Heart right ventricle (tissue), 2 donors: ENCODE measurements around the gene SAG.

GRCh38 chr2:232584034-232584607 is 33.6 kb downstream of the EIF4E2 start:
- PRO-cap, 2 experiments, result no peak in any of the 2 experiments

DNA sequence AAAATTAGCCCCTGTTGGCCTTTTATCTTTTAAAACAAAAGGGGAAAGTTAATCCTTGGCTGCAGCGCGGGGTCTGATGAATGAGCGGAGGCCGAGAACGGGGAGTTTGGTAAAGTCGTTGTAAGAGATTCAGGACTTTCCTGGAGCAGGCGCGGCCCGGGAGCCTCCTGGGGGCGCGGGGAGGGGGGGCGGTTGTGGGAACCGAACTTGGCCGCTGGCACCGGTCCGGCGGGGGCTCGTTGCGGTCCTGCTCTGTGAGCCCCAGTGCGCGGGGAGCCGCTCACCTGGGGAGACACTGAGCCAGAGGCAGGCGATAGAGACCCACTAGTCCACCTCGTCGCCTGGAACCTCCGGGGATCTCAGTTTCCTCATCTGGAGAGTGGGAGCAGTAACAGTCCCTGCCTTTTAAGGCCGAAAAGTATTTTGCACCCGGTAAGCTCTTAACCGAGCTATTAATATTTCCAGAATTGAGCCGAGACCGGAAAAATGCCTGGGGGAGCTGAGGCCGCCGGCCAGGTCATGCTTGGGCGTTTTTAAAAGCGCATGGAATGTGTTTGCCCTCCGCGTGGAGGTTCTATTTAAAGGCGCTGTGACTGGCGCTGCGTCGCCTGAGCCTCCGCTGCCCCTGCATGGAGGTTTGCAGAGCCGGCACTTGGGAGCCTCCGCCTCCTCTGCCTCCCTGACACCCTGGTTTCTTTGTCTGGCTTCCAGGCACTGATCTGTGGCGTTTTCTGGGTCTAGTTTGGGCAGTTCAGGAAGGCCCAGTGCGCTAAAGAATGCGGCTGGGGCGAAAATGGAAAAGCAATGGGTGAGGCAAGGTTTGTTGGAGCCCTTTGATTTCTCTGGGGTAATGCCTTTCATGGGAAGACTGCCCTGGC is 1.2 kb downstream of the EFHD1 start:
- PRO-cap, 2 experiments, result no peak in any of the 2 experiments

- PRO-cap, 2 experiments, result no peak in any of the 2 experiments
Observed at GRCh38 chr2:232662557-232663101, 29.2 kb downstream of the EFHD1 start.

- PRO-cap, 2 experiments, result no peak in any of the 2 experiments
Observed at GRCh38 chr2:232772486-232772825, 3.9 kb downstream of the KCNJ13 start.

DNA sequence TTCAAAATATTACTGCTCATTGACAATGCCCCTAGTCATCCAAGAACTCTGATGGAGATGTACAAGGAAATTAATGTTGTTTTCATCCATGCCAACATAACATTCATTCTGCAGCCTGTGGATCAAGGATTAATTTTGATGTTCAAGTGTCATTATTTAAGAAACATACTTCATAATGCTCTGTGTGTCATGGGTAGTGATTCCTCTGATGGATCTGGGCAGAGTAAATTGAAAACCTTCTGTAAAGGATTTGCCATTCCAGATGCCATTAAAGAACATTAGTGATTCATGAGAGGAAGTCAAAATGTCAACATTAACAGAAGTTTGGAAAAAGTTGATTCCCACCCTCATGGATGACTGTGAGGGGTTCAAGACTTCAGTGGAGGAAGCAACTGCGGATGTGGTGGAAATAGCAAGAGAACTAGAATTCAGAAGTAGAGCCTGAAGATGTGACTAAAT is 45.0 kb upstream of the SNORC start:
- PRO-cap, 2 experiments, result no peak in any of the 2 experiments

GRCh38 chr2:232956025-232956337 is 57.1 kb downstream of the NGEF start:
- PRO-cap, 2 experiments, result no peak in any of the 2 experiments

DNA sequence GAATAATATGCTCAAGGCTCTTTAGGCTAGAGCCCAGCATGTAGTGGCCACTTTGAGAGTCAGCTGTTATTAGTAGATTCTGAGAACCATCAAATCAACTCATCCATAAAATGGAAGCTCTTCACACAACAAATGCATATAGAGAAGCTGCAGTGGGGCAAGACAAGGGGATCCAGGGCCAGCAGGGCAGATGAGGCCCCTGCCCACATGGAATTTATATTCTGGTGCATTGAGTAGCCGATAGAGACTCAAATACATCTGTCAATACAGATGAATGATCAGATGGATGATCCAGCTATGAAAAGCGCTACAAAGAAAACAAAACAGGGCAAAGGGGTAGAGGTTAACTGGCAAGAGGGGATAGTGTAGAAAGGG is 87.9 kb downstream of the INPP5D start:
- PRO-cap, 2 experiments, result no peak in any of the 2 experiments

- PRO-cap, 2 experiments, result no peak in any of the 2 experiments
Observed at GRCh38 chr2:233307616-233308080, at the start of gene SAG. Gene SAG (plus strand): TSS chr2:233307816.

- PRO-cap, 2 experiments, result no peak in any of the 2 experiments
Observed at GRCh38 chr2:233399383-233400014, 45.2 kb downstream of the DGKD start.

GRCh38 chr2:233419903-233420239 is 65.6 kb downstream of the DGKD start:
- PRO-cap, 2 experiments, result peak in 1 of 2 experiments; most common plus-strand start chr2:233420143 (in 1)

DNA sequence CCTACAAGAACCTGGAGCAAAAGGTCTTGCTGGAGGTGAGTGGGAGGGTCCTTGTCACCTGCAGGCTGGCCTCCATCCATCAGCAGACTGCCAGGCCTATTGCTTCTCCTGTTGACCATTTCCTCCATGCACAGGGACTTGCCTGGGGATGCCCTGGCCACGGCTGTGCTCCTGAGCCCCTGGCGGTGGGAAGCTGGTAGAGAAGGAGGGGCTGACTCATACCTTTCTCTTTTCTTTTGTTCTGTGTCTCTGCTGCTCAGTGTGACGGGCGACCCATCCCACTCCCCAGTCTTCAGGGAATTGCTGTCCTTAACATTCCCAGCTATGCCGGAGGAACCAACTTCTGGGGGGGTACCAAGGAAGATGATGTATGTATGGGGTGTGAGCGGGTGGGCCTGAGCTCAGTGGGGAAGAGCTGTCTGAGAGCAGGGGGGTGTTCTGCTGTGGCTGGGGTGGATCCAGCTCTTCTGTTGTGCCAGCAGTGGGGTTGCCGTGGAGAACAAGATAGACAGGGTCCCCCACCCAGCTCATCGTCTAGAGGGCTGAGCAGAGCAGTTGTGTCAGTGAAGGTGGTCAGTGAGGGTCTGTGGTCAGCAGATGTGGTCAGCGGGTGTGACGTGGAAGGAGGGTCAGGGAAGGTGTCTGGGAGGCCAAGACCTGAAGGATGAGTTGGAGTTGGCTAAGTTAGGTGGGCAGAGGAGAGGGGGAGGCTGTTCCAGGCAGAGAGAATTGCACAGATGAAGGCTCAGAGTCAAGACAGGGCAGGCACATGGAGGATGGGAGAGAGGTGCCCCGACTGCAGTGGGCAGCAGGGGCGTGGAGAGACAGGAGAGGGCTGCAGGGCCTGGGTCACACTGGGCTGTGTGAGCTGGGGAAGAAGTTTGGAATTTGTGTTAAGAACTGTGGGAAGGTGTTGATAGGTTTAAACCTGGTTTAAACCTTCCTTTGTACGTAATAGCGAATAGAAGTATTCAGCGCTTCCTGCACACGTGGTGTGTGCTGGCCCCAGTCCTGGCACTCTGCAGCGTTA is 103.0 kb downstream of the DGKD start:
- PRO-cap, 2 experiments, result no peak in any of the 2 experiments

- PRO-cap, 2 experiments, result no peak in any of the 2 experiments
Observed at GRCh38 chr2:233480308-233480787, 86.2 kb downstream of the USP40 start.

DNA sequence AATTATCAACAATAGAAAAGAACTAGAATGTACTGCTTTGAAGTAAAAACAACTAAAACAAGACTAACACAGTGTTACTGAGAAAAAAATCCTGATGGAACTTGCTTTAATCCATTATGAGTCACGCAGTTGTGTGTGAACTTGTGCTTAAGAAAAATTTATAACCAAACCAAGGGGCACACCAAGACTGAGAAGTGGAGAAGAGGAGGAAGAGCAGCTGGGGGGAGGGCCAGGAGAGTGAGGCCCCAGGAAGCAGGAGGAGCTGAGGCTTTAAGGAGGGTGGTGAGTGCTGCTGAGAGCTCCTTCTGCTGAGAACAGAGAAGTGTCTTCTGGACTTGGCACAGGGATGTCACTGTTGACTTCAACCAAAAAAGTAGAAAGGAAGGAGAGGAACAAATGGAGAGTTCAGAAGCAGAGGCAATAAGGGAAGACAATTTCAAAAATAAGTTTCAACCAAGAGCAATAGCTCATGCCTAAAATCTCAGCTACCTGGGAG is 9.1 kb downstream of the USP40 start:
- PRO-cap, 2 experiments, result no peak in any of the 2 experiments

- PRO-cap, 2 experiments, result no peak in any of the 2 experiments
Observed at GRCh38 chr2:233693493-233694618, 1.2 kb downstream of the UGT1A6 start.

DNA sequence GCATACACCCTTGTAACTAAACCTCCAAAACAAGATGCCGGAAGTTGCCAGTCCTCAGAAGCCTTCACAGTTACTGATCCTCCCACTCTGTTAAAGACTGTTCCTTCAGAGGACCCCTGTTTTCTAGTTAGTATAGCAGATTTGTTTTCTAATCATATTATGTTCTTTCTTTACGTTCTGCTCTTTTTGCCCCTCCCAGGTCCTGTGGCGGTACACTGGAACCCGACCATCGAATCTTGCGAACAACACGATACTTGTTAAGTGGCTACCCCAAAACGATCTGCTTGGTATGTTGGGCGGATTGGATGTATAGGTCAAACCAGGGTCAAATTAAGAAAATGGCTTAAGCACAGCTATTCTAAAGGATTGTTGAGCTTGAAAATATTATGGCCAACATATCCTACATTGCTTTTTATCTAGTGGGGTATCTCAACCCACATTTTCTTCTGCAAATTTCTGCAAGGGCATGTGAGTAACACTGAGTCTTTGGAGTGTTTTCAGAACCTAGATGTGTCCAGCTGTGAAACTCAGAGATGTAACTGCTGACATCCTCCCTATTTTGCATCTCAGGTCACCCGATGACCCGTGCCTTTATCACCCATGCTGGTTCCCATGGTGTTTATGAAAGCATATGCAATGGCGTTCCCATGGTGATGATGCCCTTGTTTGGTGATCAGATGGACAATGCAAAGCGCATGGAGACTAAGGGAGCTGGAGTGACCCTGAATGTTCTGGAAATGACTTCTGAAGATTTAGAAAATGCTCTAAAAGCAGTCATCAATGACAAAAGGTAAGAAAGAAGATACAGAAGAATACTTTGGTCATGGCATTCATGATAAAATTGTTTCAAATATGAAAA is 7.8 kb downstream of the UGT1A1 start:
- PRO-cap, 2 experiments, result no peak in any of the 2 experiments

- PRO-cap, 2 experiments, result no peak in any of the 2 experiments
Observed at GRCh38 chr2:233821997-233822482, 32.3 kb downstream of the HJURP start.

DNA sequence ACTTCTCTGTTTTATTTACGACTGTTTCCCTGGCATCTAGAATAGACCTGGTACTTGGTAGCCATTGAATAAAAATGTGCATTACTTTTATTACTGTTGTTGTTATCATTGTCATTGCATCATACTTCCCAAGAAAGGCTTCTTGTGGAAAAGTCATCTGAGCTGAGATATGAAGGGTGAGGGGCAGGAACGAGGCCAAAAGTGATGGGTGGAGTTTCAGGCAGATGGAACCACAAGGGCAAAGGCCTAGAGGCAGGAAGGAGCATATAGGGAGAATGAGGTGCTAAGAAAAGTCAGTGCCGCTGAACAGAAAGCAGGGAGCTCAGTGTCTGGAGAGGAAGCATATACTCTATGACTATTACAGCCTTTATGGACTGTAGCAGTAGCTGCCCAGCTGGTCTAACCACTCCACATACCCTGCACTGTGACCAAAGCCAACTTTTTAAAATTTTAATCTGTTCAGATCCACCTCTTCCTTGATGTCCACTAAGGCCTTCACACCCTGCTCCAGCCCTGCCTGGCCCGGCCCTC is 219.3 kb downstream of the SPP2 start:
- PRO-cap, 2 experiments, result no peak in any of the 2 experiments

DNA sequence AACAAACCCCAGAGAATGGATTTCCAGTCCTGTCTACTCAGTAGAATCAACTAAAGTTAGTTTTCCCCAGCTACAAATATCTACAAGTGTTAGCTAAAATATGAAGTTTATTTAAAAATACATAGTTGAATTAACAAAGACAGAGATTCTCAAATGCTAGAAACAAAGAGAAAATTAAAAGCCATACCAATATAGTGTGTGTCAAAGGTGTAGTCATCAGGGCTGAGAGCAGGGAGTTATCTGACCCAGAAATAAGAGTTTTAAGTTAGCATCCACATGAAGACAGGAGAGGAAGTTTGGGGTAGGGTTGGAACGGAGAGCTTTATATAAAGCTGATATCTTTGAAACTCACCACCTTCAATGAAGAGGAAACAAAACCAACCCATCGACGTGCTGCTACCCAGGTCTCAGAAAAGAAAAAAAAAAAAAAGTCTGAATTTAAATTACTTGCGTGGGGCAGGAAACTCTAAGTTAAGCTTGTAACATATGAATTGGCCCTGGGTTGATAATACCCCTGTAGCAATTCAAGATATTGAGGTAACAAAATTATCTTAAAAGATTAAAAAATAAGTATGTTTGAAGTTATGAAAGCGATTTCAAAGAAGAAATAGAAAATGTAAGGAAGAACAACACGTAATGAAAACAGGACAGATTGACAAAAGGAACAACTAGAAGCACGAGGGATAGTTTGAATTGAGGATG is 42.4 kb downstream of the ARL4C start:
- PRO-cap, 2 experiments, result no peak in any of the 2 experiments

GRCh38 chr2:234459494-234459992 is 37.3 kb downstream of the ARL4C start:
- PRO-cap, 2 experiments, result no peak in any of the 2 experiments

DNA sequence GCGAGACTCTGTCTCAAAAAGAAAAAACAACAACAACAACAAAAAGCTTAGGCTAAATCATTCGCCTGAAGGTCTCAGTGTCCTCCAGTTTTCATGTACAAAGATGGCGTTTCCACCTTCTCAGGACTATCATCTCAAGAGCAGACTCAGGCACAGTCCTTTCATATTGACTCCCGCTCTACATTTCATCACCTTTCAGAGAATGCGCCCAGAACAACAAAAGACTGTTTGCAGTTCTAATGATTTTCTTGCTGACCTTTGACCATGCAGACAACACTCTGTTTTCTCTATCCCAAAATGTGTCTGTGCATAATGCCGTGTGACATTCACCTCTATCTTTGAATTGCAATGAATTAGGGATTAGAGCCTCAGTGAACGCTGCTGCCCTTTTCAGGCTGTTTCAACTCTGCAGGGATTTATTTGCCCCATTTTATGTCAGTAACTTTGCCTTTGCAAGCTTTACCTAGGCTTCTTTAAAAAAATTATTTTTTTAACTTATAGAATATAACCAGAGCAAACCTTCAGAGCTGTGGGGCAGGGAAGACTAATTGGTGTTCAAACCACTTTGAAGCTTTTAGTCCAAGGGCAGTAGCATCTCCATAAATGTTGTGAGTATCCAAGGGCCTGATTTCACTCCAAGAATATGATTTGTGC is 80.5 kb upstream of the SH3BP4 start:
- PRO-cap, 2 experiments, result no peak in any of the 2 experiments